Ileum (tissue), 1 donor: ENCODE data around the genes GRIN1 and NRARP.

DNA sequence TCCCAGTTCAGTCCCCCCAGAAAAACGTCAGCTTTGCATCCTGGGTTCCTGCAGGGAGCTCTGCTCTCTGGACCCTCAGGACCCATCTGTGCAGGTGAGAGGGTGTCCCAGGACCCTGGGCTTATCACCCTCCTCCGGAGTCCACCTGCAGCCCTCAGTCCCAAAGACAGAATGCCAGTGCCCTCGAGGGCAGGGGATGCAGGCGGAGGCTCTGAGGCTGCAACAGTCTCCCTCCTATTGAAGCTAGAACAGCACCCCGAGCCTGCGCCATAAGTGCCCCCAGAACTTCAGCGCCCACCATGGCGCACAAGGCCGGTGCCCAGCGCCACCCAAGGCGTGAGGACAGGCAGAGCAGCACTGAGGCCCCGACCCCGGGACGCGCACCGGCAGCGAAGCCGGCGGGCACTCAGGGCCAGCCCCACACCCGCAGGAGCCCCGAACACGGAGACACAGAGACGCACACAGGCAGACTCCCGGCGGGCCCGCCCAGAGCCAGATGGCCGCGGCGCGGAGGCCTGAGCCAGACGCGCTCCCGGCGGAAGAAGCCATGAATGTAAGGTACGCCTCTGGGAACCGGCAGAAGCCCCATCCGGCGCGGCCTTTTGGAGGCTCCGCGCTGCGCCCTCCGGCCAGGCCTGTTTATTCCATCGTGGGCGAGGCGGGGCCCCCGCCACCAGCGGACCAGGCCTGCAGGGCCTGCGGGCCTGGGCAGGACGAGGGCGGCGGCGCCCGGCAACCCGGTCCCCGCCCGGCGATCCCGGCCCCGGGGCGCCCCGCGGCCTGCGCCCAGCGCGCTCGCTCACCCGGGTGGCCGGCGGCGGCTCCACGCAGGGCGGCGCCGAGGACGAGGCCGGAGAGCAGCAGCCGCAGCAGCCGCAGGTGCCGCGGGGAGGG lies 655 bp downstream of the NPDC1 start:
- PRO-cap, result unidirectional peak, plus-strand start at position 495 of the sequence

GRCh38 chr9:137129422-137129601 lies 9.6 kb upstream of the GRIN1 start:
- PRO-cap, result no peak

DNA sequence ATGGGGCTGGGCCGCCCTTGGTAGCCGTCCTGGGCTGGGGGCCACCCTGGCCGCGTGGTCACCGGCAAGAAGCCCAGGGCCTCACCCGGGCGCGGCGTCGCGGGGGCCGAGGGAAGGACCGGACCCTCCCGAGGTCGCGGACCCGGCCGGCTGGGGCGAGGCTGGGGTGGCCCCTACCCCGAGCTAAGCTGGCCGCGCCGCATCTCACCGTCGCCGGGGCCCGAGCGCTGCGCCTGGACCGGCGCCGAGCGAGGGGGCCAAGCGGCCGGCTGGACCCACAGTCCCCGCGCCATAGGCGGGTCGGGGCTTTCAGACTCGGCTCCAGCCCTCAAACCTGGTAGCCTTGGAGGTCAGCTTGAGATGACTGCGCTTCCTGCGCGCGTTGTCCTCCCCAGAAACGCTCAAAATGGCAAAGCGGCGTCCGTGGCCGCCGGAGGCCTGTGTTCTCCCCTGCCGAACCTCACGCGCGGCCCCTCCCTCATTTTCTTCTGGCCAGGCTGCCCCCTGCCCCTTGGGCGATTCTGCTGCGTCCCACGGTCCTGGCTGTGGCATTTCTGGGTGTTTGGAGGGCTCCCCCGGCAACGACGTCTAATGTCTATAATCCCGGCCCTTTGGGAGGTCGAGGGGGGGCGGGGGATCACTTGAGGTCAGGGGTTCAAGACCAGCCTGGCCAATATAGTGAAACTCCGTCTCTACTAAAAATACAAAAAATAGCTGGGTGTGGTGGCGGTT lies 8.7 kb upstream of the GRIN1 start:
- PRO-cap, result no peak

DNA sequence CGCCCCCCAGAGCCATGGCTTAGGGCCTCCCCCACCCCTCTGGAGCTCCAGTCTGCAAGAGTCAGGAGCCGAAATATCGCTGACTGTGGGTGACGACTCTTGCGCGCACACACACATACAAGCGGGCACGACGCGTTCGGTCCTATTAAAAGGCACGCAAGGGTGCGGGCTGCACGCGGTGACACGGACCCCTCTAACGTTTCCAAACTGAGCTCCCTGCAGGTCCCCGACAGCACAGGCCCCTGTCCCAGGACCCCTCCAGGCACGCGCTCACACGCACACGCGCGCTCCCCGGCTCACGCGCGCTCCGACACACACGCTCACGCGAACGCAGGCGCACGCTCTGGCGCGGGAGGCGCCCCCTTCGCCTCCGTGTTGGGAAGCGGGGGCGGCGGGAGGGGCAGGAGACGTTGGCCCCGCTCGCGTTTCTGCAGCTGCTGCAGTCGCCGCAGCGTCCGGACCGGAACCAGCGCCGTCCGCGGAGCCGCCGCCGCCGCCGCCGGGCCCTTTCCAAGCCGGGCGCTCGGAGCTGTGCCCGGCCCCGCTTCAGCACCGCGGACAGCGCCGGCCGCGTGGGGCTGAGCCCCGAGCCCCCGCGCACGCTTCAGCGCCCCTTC lies at the start of gene GRIN1:
Gene GRIN1, plus strand, starts transcription at position 440 of the 617 bp plus-strand sequence.
- PRO-cap, result no peak

DNA sequence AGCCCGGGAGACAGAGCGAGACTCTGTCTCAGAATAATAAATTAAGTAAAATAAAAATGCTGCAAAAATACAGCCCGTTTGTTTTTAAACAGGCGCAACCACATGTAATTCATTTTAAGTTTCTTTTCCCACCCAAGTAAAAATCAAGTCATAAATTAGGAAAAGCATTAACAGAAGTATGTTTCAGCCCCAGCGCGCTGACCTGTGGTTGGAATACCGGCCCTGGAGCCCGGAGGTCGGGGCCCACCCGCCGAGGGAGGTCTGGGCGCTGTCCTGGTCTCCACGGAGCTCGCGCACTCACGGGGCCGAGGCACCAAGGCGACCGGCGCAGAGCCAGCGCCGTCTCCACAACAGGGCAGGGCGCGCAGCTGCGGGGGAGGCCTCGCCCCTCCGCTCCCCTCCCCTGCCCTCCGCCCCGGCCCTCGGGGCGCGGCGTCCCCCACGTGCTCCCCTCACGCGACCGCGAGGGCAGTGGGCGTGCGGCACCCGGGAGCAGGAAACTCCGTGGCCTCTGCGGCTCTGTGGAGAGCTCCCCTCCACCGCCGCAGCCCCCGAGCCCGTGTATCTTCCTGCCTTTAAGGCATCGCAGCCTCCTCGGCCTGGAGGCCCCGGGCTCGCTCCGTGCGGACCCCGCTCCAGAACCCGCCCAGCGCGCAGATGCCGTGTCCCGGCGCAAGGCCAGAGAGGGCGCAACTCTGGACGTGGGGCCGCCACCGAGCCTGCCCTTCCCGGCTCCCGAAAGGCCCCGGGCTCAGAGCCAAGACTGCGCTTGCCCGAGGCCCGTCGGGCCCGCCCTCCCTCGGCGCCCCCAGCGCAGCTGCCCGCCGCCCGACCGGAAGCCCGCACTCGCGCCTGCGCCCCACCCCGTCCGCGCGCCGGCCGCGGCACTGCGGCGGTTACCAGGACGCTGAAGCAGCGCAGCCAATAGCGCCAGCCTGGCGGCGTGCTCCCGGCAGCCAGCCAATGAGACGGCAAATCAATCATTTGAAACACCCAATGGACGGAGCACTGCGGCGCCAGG lies 715 bp upstream of the TUBB4B start:
- PRO-cap, result bidirectional peak, plus-strand start at position 471 of the sequence, minus-strand start at position 349 of the sequence; unidirectional peak, minus-strand start at position 737 of the sequence; unidirectional peak, minus-strand start at position 870 of the sequence

GRCh38 chr9:137294685-137295068 lies 7.4 kb downstream of the NRARP start:
- PRO-cap, result no peak

DNA sequence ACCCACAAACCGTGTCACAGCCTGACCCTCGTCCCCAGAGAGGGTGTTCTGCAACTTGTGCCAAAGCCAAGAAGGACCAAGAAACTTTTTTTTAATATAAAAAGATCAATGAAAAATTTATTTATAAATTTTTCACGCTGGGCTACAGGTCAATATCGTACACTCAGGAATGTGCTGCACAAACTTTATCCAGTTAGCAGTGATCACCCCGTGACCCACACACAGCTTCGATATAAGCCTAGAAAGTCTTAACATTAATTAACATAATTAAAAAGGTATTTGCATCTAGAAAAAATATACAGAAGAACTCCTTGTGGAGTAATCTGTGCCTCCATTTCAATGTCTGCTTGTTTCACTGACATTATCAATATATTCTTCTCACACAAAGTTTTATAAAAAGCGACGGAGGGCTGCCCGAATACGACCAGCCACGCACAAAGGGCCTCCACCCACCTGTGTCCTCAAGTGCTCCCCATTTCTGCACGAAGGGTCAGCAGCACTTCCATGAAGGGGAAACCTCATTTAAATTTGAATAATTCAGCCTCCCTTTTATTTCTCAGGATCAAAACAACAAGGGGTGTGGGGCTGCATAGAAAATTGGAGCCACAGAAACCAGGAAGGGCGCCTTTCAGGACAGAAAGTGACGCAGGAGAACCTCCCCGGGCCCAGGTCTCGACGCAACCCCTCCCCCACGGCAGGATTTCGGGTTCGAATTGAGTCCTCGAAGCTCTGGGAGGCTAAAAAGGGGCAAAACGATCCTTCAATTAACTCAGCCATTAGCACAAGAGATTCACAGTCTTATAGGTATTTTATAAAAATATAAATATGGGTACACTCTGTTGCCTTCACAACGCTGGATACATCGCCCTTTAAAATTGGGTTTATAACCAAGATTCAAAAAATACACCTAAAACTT lies 2.3 kb downstream of the NRARP start:
- PRO-cap, result unidirectional peak, plus-strand start at position 636 of the sequence

GRCh38 chr9:137302131-137302772 lies at the start of gene NRARP:
Gene NRARP (minus strand): TSS chr9:137302271.
- PRO-cap, result bidirectional peak, plus-strand start at chr9:137302437, minus-strand start at chr9:137302271

- PRO-cap, result no peak
Measured at GRCh38 chr9:137437525-137438120, 3.5 kb downstream of the ENTPD8 start.

DNA sequence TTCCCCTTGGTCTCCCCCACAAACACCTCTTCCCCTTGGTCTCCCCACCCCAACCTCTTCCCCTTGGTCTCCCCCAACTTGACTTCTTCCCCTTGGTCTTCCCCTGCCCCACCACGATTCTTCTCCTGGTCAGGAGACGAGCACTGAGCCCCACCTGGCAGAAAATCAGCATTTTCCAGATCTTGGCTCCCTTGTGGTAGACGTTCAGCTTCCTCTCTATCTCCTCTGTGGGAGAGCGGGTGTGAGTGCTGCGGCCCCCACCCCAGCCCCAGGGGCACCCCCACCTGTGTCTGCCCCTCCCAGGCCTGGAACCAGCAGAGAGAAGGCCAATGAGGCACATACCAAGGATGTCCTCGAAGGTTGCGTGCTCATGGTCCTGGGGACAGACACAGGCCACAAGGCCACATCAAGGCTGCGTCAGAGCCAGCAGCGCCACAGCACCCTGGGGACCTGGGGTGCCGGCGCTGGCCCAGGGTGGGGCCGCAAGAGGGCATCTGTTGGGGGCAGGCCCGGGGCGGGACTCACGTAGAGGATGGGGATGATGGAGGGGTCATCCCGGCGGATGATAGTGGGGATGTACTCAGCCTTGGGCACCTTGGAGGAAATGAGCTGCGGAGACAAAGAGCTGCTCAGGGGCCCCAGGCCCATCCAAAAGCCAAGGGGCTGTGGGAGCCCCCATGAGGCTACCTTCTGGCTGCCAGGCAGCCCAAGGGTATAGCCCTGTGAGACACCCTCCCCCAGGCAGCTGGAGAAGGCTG lies 6.7 kb downstream of the NSMF start:
- PRO-cap, result no peak

- PRO-cap, result no peak
Measured at GRCh38 chr9:137455902-137456962, 2.9 kb downstream of the NSMF start.

DNA sequence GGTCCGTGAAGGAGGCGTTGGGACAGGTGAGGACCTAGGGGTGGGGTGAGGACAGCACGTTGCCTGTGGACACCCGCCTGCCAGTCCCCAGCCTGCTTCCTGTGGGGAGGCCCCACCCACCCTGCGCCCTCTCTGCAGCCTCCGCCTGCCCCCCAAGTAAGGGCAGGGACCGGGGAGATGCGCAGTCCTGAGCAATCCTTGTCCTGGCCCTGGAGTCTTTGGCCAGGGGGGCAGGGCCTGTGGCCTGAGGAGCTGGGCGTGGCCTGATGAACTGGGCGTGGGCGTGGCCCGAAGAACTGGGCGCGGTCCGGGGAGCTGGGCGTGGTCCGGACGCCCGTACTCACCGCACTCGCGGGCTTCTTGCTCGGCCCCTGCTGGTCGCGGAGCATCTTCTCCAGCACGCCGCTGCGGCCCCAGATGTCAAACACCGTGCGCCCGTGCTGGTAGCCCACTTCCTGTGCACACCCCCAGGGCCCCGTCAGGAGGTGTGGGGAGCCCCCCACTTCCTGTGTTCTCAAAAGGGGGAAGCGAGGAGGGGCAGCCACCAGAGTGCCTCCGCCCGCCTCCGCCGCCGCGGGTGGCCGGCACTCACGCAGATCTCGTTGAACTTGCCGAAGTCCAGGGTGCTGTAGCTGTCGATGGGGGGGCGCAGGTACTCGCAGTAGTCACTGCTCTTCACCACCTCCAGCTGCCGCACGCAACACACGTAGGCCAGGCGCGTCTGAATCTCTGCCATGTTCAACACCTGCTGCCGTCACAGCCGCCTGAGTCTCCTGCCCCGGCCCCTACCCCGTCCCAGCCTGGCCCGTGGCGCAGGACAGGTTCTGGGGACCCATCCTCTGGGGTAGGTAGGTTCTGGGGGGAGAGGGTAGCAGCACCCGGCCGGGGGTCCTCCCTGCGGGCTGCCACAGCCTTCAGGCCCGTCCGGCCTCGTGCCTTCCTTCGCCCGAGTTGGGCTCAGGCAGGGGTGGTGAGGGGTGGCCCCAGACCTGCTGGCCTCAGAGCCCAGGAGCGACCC lies 2.8 kb upstream of the NSMF start:
- PRO-cap, result unidirectional peak, plus-strand start at position 517 of the sequence

DNA sequence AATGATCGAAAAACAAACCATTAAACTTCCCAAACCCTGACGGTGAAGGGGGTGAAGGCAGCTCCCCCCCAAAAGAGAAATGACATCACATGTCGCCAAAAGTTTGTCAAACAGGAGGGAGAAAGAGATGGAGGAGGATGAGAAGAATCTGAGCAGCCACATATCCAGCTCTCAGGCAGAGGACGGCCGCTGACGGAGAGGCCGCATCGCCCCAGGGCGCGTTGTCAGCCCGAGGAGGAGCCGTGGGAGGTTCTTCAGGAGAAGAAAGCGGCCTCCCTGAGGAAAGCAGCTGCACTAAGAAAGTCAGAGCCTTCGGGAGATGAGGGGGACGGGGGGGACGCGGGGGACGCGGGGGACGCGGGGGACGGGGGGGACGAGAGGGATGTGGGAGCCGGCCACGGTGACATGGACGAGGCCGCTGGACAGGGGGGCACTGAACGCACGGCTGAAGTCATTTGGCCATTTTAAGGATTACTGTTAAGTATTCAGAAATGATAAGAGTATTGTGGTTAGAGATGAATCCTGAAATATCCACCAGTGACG lies 43.3 kb upstream of the NSMF start:
- PRO-cap, result no peak

- PRO-cap, result no peak
Measured at GRCh38 chr9:137517478-137517980, 32.7 kb downstream of the PNPLA7 start.

DNA sequence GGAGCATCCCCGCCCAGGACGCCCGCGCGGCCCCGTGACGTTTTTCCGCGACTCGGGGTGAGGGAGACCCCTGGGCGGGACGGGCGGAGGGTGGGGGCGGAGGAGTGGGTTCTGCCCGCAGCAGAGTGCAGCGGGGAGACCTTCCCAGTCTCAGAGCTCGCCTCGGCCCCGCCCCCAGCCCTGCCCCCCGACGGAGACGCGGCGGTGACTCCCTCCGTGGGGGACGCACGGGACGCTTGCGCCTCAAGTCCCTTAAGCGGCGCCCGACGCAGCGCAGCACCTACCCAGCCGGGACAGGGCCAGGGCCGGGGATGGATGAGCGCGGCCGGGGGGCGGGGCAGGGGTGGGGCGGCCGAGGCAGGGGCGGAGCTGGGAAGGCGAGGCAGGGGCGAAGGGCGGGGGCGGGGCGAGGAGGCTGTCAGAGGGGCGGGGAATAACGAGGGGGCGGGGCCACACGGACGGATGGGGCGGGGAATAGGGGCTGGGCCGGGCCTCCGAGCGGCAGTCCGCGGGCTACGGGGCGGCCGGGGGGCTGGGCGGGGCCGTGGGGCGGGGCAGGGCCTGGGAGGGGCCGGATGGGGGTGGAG lies 380 bp upstream of the ARRDC1 start:
- PRO-cap, result bidirectional peak, plus-strand start at position 263 of the sequence, minus-strand start at position 164 of the sequence

DNA sequence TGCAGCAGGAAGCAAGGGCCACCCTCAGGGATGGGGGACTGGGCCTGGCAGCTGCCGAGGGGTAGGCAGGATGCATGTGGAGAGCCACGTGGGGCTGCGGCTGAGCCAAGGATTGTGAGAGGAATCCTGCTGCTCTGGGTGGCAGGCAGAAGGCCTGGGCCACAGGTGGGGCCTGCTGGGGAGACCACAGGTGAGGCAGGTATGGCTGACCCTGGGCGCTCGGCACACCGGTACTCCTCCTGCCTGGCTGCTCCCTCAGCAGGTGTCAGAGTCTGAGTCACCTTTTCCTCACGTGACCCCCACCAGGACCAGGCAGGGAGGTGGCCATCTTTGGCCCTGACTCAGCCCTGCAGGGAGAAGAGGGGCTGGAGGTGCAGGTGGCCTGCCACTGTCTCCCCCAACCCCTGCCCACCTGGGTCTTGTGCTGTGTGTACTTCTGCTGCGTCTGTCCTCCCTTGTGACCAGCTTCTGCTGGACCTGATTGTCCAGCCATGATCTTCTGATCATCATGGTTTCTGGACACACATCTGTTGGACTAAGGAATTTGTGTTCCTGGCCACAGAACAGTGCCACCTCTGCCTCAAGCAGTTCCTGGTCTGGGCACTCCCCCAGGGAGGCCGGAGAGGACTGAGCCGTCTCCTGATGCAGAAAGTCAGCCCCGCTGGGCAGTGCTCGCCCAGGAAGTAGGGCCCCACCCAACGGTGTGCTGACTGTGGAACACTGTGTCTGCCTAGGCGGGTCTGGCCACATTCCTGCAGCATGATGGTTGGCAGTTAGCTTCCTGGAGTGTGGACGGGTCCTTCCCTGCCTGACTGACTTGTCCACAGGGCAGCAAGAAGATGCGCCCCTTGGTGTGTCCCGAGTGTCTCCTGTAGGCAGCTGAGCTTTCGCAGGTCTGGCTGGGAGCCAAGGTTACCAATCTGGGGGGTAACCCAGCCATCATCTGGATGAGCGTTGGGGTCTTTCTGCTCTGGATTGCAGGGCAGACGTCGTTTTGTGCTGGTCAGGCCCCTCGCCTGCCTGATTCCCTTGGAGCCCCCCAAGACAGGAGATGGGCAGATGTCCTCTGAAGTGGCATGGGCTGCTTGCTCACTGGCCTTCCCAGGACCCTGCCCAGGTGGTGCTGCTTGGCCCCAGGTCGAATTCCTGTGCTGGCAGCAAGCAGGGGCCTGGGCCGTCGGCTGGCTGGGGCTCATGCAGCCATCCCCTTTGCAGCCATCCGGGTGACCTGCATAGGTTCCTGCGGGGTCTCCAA lies 6.6 kb downstream of the ARRDC1 start:
- PRO-cap, result bidirectional peak, plus-strand start at position 352 of the sequence, minus-strand start at position 226 of the sequence; bidirectional peak, plus-strand start at position 782 of the sequence, minus-strand start at position 654 of the sequence

DNA sequence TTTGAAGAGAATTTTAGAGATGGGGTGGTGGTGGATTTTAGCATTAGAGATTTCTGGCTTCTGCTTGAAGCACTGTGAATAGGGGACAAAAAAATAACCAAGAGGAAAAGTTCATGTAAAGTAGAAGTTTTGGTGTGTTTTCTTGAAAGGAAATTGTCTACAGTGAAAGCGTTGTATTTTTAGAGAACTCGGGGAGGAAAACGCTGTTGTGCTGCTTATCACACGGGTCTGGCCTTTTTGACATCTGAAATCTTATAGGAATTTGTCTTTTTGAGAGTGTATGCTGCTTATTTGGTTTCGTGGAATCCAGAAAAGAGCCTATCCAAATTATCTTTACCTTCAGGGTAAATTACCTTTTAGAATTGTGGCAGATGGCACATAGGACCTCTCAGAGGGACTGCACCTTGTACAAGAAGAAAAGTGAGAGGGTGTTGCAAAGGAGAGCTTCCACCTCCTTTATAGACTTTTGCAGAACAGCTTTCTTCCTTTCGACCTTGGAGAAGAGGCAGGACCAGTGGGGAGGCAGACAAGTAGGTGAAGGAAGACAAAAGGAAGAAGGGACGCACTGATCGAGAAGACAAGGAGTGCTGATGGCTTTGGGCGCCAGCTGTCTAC lies 48.9 kb downstream of the EHMT1 start:
- PRO-cap, result no peak

- PRO-cap, result no peak
Measured at GRCh38 chr9:137669234-137669500, 50.4 kb downstream of the EHMT1 start.

GRCh38 chr9:137673829-137674125 lies 55.0 kb downstream of the EHMT1 start:
- PRO-cap, result no peak

GRCh38 chr9:137705366-137706536 lies 86.9 kb downstream of the EHMT1 start:
- PRO-cap, result no peak